Jejunum (tissue), 1 donor: ENCODE measurements around a stretch of chr11.

DNA sequence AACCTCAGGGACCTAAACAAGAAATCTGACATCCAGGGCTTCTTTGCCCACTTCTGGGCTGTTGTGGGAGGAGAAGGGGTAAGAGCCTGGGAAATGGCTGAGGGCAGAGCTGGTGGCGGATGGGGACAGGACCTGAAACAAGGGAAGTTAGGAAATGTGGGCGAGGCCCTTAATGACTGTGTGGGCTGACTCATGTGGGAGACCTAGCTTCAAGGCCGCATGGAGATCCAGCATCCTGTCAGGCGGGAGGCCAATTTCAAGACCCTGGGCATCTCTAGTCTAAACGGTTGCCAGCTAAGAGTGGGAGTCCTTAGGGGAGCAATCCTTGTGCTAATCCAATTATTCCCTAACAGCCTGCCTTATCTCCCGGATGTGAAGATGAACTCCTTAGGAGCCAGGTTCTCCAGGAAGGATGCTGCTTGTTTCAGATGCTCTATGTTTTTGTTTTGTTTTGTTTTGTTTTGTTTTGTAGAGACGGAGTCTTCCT is 2.0 kb upstream of the OAF start:
- PRO-cap, result no peak

DNA sequence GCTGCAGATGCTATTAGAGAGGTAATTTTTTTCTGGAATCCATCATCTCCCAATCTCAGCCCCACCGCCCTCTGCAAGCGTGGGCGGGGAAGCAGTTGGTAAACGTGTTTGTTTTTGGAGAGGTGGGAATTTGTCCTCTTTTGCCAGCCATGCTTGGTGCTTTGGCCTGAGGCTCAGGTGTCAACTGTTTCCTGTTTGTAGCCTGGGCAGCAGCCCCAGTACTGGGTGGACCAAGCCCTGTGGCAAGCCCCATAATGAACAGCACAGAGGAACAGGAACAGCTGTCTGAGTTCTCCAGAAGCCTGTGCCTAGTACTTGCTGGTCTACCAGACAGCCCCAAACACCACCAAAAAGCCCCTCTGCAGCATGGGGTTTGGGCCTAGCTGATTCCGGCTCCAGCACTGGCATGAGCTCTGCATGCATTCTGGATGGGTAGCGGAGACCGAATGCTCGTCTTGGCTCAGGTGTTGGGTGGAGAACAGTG is 39.6 kb downstream of the POU2F3 start:
- PRO-cap, result no peak

GRCh38 chr11:120294894-120295532 is 30.1 kb upstream of the TLCD5 start:
- PRO-cap, result no peak

GRCh38 chr11:120715336-120715674 is 203.8 kb downstream of the GRIK4 start:
- PRO-cap, result no peak

DNA sequence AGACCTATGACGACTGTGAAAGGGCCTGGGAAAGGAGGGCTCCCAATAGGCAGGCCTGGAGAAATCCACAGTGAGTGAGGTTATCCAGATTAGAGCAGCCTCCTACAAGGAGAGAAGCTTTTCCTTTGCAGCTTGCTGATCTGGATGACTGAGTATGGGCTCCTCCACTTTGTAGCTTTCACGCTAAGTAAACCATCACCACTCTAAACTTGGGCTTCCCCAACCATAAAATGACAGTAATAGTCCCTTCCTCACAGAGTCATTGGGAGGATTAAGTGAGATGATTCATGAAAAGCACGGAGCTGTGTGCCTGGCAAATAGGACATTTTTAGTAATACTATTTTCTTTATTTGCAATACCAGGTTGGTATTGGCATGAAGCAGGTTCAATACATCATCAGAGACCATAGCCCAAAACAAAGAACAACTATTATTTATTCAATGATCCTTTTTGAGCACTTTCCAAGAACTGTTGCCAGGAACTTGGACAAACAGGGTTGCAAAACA is 65.2 kb downstream of the SC5D start:
- PRO-cap, result no peak

DNA sequence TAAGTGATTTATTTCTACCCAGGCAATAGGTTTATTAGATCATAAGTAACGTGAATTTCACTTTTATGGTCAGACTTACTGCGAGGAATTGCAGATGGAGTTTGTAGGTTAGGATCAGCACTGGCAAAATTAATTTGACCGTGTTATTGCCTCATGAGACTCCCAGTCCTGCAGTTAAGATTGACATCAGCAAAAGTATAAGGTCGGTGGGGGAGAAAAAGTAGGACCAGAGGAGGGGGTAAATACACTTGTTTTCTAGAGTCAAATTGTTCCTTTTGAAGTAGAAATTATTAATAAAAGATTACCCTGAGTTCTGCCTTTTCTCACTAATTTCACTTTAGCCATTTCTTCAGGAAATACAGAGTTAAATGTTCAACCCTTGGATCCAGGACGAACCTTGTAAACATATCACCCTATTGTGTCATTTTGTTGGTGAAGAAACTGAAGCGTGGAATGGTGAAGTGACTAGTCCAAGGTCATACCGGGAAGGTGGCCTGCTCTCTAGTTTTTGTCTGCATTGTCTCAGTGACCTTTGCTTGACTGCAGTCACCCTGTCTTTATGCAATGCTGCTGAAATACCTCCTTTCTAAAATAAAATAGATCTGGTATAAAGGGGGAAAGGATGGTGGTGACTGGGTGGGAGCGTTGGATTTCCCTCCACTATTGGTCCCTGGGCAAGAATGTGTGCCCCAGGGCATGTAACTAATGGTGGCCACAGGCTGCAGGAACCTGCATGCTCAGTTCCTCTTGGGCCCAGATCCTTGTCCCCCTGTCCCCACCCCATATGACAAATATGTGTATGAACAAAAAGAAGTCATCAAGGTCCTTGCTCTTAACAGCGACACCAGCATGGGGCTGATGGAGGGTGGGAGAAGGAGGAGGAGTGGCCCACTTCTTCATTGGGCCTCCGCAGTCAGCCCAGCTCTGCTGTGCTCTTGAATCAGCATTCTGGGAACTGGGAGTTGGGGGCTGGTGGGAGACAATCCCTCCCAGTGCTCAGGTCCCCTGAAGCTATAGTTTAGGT is 1.5 kb downstream of the SORL1 start:
- PRO-cap, result no peak

DNA sequence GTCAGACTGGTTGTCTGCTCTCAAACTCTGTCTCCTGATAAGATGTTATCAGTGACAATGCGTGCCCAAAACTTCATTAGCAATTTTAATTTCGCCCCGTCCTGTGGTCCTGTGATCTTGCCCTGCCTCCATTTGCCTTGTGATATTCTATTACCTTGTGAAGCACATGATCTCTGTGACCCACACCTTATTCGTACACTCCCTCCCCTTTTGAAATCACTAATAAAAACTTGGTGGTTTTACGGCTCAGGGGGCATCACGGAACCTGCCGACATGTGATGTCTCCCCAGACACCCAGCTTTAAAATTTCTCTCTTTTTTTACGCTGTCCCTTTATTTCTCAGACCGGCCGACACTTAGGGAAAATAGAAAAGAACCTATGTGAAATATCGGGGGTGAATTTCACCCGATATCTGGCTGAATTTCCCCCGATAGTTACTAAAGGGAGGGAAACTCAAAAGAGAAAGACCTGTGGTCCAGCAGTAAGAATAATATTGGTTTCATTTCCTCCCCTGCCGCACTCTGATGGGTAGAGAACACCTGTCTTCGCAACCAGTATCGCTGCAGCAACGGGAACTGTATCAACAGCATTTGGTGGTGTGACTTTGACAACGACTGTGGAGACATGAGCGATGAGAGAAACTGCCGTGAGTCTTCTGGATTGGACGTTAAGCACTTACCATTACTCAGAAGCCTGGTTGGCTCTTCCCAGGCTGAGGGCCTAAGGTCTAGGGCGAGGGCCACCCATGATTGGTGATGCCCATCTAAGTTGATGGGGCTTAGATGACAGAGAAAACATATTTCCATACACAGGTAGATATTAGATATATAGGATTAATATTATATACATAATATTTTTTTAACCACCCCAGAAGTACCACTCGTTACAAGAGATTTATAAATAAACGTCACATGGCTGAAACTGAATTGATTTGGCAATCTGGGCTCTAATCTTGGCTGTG is 117.8 kb downstream of the SORL1 start:
- PRO-cap, result no peak

DNA sequence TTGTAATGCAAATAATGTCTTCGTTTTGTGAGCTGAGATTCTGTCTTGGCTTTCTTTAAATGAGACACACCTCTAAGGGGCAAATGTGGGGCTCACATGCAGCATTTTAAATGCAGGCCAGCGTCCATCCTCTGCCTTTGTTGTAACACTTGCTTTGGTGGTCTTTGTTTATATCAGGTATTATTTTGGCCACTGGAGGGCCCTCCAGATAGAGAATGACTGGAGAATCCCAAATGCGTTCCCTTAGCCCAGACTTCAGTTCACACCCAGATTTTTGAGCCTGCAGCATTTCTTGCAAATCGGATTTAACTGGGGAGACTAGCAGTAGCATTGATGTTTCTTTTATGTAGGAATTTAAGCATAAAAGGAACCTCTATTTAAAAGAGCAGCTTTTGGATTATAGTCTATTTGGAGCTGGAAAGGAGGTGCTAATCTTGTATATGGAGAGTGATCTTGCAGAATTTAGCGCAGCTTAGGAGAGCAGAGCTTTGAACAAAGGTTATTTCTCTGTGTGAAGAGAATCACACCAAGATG is 200.9 kb downstream of the SORL1 start:
- PRO-cap, result no peak

DNA sequence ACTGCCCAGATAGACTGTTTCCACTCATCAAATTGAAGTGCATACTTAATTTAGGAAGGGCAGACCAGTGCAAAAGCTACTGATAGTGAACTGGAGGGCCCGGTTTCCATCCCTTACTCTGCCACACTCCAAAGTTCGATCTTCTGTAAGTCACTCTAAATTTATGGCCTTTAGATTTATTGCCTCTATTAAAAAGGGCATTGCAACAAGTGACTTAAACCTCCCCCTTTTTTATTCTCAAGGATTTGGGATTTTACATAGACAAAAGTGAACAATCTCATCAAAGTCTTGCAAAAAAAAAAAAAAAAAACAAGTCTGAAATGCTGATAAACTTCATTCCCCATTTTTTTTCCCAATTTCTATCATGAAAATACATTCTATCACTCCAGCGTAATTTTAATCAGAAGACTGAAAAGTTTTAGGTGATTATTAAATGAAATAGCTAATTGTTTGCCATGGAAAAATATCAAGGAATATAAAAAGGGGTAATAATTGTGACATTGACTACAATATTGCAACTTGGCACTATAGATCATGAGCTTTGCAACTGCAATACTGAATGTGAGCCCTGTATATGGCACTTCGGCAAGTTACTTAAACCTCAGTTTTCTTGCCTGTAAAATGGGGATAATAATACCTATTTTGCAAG is 26.0 kb downstream of the BLID start:
- PRO-cap, result no peak

DNA sequence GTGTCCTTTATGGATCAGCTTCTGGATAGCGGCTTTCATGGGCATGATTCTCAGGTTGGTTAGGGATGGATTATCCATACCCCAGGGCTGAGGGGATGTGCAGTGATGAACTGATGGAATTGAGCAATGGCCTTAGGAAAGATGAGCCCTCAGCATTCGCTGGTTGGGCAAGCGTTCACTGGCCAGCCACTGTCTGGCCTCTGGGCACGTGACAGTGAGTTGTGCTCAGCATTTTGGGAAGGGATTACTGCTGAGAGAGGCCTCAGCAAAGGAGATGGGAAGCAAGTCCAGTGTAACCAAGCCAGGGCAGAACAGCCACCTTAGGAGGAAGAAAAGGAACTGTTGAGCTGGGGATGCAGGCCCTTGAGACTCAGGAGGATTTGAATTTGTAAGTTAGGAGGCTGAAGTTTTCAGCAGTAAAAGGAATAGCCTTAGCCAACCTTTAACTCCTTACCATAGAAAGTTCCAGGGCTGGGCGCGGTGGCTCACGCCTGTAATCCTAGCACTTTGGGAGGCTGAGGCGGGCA is 17.4 kb downstream of the UBASH3B start:
- PRO-cap, result no peak

DNA sequence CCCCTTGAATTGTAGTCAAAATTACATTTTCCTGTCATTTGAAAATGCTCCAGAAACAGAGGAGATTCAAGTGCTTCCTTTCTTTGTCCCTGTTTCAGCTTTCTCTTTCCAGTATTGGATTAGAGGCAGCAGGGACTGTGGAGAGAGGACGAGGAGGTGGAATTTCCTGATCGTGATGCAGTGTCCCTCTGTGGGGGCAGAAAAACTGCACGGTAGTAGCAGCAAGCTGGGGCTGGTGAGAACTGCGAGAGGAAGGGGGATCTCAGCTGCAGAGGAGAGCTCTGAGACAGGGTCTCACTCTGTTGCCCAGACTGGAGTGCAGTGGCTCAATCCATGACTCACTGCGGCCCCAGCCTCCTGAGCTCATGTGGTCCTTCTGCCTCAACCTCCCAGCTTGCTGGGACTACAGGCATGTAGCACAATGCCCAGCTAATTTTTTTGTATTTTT is 60.4 kb downstream of the UBASH3B start:
- PRO-cap, result no peak

DNA sequence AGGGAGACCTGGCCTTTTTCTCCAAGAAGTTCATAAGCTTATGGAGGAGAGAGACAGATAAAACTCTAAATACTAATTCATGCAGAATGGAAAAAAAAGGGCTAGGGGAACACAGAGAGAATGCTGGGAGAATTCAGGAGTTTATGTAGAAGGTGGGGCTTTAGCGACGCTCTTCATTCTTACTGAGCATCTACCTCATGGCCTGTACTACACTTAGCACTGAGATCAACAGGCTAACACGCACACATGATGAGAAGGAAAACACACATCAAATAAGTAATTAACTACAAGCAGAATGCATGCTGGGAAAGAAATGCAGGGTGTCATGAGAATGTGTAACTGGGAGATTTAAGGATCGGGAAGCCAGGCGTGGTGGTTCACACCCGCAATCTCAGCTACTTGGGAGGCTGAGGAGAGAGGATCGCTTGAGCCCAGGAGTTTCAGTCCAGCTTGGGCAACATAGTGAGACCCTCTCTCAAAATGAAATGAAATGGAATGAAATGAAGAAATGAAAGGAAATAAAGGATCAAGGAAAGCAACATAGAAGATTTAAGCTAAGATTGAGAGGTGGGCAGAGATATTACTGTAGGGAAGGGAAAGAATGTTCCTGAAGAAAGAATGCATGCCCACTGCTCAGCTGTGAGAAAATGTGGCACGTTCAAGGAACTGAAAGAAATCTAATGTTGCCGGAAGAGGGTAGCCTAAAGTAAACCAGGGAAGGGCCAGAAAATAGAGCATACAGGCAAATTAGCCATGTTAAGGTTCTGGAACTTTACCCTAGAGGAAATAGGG is 81.1 kb downstream of the UBASH3B start:
- PRO-cap, result no peak

GRCh38 chr11:122784652-122785054 is 53.6 kb upstream of the CRTAM start:
- PRO-cap, result no peak

GRCh38 chr11:122843258-122844180 is 5.2 kb downstream of the CRTAM start:
- PRO-cap, result no peak

DNA sequence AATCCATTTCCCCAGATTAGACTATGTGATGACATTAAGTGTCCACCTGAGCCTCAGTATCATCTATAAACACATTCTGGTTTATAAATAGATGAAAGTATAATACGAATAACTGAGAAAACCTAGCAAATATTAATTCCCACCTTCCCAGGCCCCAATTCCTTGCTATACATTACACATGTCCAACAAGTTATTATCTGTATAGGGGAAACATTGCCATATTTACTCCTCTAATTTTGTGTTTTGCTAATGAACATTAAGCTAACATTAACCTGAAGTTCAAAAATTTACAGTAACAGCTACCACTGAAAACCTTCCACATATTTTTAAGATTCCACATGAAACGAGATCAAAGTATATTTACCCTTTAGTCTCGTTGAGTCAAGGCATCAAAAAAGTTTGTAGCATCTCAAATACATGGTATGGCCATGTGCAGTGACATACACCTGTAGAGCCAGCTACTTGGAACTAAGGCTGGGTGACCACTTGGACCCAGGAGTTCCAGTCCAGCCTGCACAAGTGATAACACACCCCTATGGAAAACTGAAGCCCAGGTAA is 6.0 kb downstream of the HSPA8 start:
- PRO-cap, result no peak

- PRO-cap, result bidirectional peak, plus-strand start at chr11:123062316, minus-strand start at chr11:123062139; bidirectional peak, plus-strand start at chr11:123062341, minus-strand start at chr11:123062395; bidirectional peak, plus-strand start at chr11:123062656, minus-strand start at chr11:123062461; bidirectional peak, plus-strand start at chr11:123062899, minus-strand start at chr11:123062908; bidirectional peak, plus-strand start at chr11:123063048, minus-strand start at chr11:123063011
These were observed 649 bp upstream of the HSPA8 start for GRCh38 chr11:123062258-123063312.

DNA sequence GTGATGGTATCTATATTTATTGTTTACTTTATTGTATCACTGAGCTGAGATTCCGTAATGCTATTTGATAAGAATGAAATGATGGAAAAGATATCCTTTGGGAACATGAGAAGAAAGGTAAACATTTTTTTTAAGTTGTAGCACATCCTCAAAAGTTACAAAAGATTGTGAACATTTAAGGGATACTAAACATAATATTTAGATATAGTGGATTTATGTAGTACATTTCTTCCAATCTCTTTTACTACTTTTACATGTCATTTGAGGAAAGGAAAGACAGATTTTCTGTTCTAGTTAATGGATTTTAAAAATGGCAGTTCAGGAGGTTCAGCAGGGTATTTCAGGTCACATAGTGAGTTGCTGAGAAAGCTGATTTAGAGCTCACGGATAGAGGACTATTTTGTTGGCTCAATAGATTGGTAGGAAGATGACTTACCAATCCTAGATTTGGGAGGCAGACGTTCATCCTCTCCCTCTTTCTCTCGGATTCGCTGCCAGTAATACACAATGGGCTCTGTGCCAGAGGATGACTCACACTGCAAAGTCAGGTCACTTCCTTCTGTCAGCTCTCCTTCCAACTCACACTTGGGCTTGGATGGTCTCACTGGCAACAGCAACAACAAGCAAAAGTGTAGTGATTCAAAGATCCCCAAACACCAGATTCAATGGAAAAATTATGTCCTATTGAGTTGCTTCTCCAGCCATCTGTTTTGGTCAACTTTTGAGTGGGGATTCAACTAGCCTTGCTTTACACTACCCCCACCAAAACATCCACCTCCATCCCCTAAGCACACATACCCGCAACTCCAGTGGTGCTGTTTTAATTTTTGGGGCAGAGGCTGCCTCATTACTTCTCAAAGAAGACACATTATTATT is 21.5 kb upstream of the HSPA8 start:
- PRO-cap, result no peak

GRCh38 chr11:123301656-123302345 is 106.8 kb upstream of the CLMP start:
- PRO-cap, result no peak

- PRO-cap, result no peak
These were observed 115.3 kb upstream of the GRAMD1B start for GRCh38 chr11:123314543-123315417.

GRCh38 chr11:123453810-123454918 is 24.1 kb downstream of the GRAMD1B start:
- PRO-cap, result no peak